CMK (cell line): Measurements from ENCODE around the genes SOS1 and MAP4K3.

DNA sequence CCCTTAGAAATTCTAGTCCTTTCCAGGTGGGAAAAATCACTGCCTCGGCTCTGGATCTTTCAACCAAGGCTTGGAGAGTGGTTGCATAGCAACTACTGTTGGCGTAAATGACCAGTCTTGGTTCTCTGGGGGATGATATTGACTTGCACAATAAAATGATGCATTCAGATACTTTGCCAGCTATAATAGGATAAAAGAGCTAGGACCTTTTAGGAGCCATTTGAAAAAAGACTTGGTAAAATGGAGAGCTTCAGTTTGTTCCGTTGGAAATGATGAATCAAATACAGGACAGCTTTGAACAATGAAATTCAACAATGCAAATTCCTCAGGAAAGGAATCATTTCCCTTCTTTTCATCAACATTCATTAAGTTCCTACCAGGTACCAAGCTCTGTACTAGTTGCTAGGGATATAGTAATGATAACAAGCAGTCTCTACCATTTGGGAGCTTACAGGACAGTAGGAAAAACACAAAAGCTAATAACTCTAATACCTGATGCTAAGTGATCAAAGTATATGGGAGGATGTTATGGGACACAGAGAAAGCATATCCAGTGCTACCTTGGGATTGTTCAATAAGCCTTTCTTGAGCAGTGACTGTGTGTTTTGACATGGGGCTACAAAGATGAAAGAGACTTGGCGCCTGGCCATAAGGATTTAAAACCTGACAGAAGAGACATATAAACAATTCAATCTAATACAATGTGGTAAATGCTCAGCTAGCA lies 110.6 kb downstream of the QPCT start:
- RRBS, result no CpG with 5 or more reads among the region's 4 CpGs

GRCh38 chr2:37780994-37781379 lies 109.5 kb upstream of the CDC42EP3 start:
- RRBS, result no CpG with 5 or more reads among the region's 6 CpGs

- RRBS, result no CpG with 5 or more reads among the region's 1 CpG
These were observed 97.1 kb upstream of the RMDN2 start for GRCh38 chr2:37828091-37828333.

DNA sequence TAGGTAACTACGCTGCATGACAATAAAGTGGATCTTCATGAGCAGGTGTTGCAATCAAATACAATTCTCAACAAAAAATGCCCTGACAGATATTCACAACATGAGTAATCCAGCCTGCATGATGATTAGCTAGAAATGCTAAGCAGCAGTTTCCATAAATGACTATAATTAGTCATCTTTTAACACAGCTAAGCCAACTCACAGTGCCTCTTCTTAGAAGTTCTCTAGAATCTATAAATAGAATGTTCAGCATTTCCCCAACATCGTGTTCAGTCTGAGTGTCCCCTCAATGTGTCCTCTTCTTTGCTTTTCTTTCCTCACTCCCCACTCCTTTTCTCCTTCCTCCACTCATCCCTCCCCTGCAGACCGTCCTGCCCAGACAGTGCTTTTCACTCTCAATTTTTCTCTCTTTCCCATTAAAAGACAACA lies 53.2 kb upstream of the RMDN2 start:
- RRBS, result no CpG with 5 or more reads among the region's 3 CpGs

DNA sequence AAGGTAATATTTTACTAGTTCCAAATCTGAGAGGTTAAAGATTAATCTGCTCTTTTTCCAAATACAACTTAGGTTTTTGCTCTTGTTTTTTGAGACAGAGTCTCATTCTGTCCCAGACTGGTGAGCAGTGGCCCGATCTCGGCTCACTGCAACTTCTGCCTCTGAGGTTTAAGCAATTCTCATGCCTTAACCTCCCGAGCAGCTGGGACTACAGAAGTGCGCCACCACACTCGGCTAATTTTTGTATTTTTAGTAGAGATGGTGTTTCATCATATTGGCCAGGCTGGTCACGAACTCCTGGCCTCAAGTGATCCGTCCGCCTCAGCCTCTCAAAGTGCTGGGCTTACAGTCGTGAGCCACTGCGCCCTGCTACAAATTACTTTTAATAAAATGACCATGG lies 1.4 kb upstream of the RMDN2 start:
- RRBS, result no CpG with 5 or more reads among the region's 10 CpGs

DNA sequence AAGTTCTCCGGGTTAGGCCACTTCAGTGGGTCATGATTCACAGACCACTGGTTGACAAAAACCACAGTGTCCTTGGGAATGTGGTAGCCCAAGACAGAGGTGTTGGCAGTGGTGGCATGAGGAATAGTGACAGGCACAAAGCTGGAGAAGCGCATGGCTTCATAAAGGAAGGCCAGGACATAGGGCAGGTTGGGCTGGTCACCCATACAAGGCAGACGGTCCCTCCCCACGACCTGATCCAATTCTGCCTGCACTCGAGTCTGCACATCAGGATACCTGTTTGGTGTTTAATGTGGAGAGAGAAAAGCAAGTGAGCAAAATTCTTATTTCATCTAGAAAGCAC lies 4.9 kb downstream of the CYP1B1 start:
- RRBS, result no CpG with 5 or more reads among the region's 5 CpGs

GRCh38 chr2:38159516-38160144 lies 83.7 kb upstream of the CYP1B1 start:
- RRBS, result no CpG with 5 or more reads among the region's 8 CpGs

- RRBS, result no CpG with 5 or more reads among the region's 5 CpGs
These were observed 55.4 kb downstream of the ATL2 start for GRCh38 chr2:38321573-38322167.

DNA sequence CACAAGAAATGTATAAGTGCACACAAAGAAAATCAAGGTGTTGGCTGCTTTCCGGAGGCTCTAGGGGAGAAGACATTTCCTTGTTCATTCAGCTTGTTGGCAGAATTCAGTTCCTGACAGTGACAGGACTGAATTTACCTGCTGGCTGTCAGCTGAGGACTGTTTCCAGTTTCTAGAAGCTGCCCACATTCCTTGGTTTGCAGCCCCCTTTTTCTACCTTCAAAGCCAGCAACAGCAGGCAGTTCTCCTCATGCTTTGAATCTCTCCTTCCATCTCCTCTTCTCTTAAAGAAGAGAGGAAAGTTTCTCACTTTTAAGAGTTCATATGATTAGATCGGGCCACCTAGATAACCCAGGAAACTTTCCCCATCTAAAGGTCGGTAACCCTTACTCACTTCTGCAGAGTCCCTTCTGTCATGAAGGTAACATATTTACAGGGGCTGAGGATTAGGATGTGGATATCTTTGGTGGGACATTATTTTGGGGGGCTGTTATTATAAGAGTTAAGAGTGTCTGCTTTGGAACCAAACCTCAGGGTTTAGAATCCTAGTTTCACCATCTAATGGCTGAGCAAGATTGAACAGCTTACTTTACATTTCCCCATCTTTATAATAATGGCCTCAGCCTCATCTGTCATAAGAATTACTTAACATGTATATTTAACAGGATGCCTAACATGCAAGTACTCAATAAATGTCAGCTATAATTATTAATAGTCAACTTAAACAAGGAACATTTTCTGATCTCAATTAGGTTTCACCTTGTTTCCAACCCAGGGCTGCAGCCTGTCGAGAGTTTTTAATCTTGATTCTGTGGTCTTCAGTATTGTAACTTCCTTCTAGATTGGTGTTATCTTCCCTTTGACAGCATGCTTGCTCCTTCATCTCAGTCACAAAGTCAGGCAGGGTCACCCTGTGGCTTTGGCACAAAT lies 50.9 kb downstream of the HNRNPLL start:
- RRBS, result no CpG with 5 or more reads among the region's 4 CpGs

DNA sequence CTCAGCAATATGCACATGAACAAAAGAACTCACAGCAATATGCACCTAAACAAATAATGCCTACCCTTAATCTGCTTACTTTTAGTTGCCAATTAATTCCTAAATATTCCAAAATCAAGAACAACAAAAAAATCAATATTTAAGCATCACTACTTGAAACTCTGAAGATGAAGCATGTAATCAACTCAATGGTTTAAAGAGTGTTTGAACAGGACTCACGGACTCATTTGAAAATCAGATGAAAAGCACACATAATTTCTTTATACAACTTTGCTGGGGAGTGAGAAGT lies 11.8 kb downstream of the HNRNPLL start:
- RRBS, result no CpG with 5 or more reads among the region's 1 CpG

GRCh38 chr2:38720914-38721376 lies 30.2 kb downstream of the SRSF7 start:
- RRBS, result no CpG with 5 or more reads among the region's 1 CpG

- RRBS, result under 1% methylated on average over 13 of the region's 45 CpGs
These were observed 831 bp downstream of the SRSF7 start for GRCh38 chr2:38750263-38750796.

GRCh38 chr2:39070472-39070995 lies 50.3 kb downstream of the SOS1 start:
- RRBS, result no CpG with 5 or more reads among the region's 1 CpG

- RRBS, result 2% methylated on average over 9 of the region's 23 CpGs
These were observed at the start of gene SOS1 for GRCh38 chr2:39120985-39121285. Gene SOS1, minus strand, starts transcription at chr2:39121051.

GRCh38 chr2:39141061-39141866 lies 20.4 kb upstream of the SOS1 start:
- RRBS, result no CpG with 5 or more reads among the region's 7 CpGs

DNA sequence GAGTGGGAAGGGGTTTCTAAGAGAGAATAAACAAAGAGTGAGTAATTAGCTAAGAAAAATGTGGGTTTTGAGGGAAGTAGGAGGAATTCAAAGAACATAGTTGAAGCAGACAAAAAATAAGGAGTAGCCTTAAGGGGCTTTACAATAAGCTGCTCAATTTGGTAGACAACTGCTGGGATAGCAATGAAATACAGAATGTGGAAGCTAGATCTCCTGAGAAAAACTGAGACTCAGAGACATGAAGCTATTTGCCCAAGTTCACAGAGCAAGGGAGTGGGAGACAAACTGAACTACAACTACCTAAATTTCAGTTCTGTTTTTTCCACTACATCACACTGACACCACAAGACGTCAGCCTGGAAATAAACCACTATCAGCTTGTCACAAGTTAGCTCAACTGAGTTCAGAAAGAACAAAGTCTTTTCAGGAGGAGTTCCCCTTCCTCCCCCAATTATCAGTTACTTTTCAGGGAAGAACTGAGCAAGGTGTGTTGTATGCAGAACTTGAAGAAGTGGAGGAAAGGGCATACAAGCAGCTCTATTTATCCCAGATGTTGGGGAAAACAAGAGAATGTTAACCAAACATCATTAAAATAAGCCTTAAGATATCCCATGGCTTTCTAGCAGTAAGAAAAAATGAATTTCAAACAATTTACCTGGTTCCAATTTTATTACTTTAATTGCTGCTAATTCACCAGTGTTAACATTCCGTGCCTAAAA lies 59.5 kb downstream of the MAP4K3 start:
- RRBS, result no CpG with 5 or more reads among the region's 2 CpGs

- RRBS, result under 1% methylated on average over 16 of the region's 97 CpGs
These were observed at the start of gene MAP4K3 for GRCh38 chr2:39436331-39437371. Gene MAP4K3, minus strand, starts transcription at chr2:39437285.

- RRBS, result 1% methylated on average over 19 of the region's 30 CpGs
These were observed 227 bp upstream of the MAP4K3 start for GRCh38 chr2:39437372-39437651.

DNA sequence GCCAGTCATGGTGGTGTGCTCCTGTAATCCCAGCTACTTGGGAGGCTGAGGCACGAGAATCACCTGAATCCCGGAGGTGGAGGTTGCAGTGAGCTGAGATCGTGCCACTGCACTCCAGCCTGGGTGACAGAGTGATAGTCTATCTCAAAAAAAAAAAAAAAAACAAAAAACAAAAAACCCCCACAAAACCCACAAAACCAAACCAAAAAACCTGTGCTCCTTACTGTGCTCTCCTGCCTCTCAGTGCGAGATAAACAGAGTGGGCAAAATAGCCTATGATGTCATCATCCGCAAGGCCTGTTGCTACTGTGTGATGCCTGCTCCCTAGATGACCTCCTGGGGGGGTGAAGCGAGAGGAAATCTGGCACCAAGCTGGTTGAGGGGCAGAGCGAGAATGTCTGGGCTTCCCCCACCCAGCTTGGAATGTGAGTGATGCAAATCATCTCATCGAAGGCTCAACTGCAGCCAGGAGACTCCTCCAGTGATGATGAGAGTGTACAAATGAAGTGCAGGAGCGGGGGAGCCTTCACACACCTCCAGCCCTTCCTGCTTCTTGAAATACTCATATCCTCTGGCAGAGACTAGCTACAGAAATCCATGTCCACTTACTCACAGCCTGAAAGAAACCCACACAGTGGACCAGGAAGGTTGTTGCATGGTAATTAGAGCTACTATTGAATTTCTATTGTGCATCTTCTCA lies 57.7 kb upstream of the MAP4K3 start:
- RRBS, result no CpG with 5 or more reads among the region's 9 CpGs

- RRBS, result no CpG with 5 or more reads among the region's 5 CpGs
These were observed 73.0 kb upstream of the MAP4K3 start for GRCh38 chr2:39510124-39510439.